Stomach (tissue), 7 donors: Measurements from ENCODE around the genes MAP3K21, COA6 and IRF2BP2.

DNA sequence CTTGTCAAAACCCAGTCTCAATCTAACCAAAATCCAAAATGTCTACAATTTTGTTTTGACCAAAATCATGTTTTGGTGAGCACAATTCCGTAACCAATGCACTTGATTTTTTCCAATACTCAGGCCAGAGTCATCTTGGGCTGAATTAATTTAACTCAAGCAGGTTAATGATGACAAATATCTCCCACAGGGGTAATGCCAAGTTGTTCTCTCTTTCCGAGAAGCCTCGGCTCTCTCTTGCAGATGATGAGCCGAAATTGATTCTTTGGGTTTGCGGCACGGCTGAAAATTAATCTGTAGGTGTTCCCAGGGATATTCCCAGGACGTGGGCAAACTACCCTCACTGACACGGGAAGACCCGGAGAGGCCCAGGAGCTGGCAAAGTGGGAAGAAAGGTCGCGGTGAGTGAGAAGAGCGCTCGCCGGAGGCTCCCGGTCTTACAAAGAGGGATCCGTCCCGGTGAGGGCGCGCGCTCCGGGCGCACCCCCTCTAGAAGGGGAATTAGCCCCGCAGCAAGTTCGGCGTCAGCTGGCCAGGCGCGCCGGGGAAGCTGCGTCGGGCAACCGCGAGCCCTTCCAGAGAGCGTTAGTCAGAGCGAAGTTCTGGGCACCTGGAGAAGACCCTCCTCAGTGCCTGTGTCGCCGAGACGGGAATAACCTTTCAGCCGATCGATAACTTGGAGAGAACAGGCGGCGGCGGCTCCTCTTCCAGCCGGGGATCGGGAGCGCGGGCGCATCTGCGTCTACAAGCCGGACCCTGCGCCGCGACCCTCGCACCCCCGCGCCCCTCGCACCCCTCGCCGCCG, 785 bp downstream of the SIPA1L2 start:
- PRO-cap: unidirectional peak, plus-strand start at position 394 of the sequence
- RAMPAGE, long total RNA, 5 experiments: start-site peak on the minus strand in 1 of 5 experiments, centred at position 715 of the sequence, 12 reads per replicate
- RRBS: 2% methylated on average over 14 of the region's 59 CpGs

GRCh38 chr1:233281935-233282364, 13.6 kb downstream of the PCNX2 start:
- PRO-cap: no peak
- RAMPAGE, long total RNA, 5 experiments: no peak in any of the 5 experiments
- RRBS: no CpG with 5 or more reads among the region's 6 CpGs

GRCh38 chr1:233326824-233327176, 724 bp upstream of the MAP3K21 start:
- PRO-cap: unidirectional peak, plus-strand start at chr1:233327005
- RAMPAGE, long total RNA, 5 experiments: no peak in any of the 5 experiments
- RRBS: no CpG with 5 or more reads among the region's 12 CpGs

- PRO-cap: unidirectional peak, minus-strand start at chr1:233327232; unidirectional peak, minus-strand start at chr1:233327296; unidirectional peak, plus-strand start at chr1:233327740
- RAMPAGE, long total RNA, 5 experiments: start-site peak on the plus strand in 1 of 5 experiments, at chr1:233327763-233327769 at its widest, 22 reads per replicate; start-site peak on the minus strand in 1 of 5 experiments, at chr1:233327329-233327346 at its widest, 5 reads per replicate
- RRBS: 2% methylated on average over 31 of the region's 94 CpGs
Observed at GRCh38 chr1:233327177-233328070, at the start of gene MAP3K21. Gene MAP3K21, plus strand, starts transcription at chr1:233327724.

GRCh38 chr1:233629012-233630043, 15.4 kb downstream of the KCNK1 start:
- PRO-cap: no peak
- RAMPAGE, long total RNA, 5 experiments: start-site peak on the plus strand in 1 of 5 experiments, at chr1:233629128-233629745 at its widest, 6 to 16 reads per replicate
- RRBS: no CpG with 5 or more reads among the region's 22 CpGs

DNA sequence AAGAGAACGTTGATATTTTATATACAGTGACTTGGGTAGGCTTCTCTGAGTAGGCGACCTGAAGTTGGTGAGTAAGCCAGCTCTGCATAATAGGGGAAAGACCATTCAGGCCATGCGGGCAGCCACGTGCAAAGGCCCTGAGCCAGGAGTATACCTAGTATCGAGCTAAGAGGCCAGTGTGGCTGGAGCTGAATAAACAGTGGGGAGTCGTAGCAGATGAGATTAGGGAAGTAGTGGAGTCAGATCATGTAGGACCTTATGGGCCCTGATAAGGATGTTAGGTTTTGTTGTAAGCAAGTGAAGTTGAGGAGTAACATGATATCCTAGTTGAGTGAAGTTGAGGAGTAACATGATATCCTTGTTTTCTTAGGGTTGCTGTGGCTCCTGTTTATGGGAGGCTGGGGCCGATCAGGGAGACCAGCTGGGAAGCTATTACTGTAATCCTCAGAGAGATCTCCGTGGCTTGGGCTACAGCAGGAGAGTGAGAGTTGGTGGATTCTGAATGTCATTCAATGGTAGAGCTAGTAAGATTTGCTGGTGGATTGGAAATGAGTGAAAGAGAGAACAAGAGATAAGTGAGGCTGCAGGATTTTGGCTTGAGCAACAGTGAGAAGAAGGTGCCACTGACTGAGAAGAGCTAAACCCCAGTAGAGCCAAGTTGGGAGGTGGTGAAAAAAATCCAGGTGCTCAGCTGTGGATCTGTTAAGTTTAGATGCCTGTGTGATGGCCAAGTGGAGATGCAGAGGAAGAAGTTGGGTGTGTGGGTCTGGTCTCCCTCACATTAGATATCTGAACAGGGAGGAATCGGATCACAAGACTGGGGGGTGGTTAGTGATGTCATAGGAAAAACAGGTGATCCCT, 22.2 kb downstream of the KCNK1 start:
- PRO-cap: no peak
- RAMPAGE, long total RNA, 5 experiments: start-site peak on the plus strand in 1 of 5 experiments, centred at position 449 of the sequence, 15 reads per replicate
- RRBS: no CpG with 5 or more reads among the region's 9 CpGs

GRCh38 chr1:233693959-233694645, 80.2 kb downstream of the KCNK1 start:
- PRO-cap: no peak
- RAMPAGE, long total RNA, 5 experiments: no peak in any of the 5 experiments
- RRBS: no CpG with 5 or more reads among the region's 5 CpGs

- PRO-cap: no peak
- RAMPAGE, long total RNA, 5 experiments: start-site peak on the minus strand in 2 of 5 experiments, at chr1:233707219-233707574 at its widest, 25 to 41 reads per replicate
- RRBS: no CpG with 5 or more reads among the region's 8 CpGs
Observed at GRCh38 chr1:233707158-233708239, 93.6 kb downstream of the KCNK1 start.

GRCh38 chr1:233723485-233723822, 109.5 kb downstream of the KCNK1 start:
- PRO-cap: no peak
- RAMPAGE, long total RNA, 5 experiments: no peak in any of the 5 experiments
- RRBS: no CpG with 5 or more reads among the region's 5 CpGs

DNA sequence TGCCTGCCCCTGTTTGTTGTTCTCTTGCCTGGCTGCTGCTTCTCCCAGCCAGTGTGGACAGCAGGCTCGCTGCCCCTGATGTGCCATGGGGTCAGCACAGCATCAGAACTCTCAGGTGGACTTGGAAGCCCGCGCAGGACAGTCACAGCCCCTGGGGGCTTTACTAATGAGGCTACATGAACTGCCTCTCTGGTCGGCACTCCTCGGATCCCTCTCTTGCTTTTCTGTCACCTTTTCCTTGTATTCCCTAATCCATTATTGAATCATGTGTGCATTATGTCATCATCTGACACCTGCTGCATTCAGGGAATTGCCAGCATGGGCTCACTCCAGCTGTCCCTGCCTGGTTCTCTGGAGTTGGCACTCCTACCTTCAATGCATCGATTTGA, 100.5 kb upstream of the COA6 start:
- PRO-cap: unidirectional peak, minus-strand start at position 218 of the sequence
- RAMPAGE, long total RNA, 5 experiments: no peak in any of the 5 experiments
- RRBS: no CpG with 5 or more reads among the region's 6 CpGs

- PRO-cap: bidirectional peak, plus-strand start at chr1:234373516, minus-strand start at chr1:234373336
- RAMPAGE, long total RNA, 5 experiments: start-site peak on the plus strand in 5 of 5 experiments, at chr1:234373445-234373780 at its widest, 17 to 238 reads per replicate; start-site peak on the minus strand in 2 of 5 experiments, at chr1:234373284-234373692 at its widest, 9 to 132 reads per replicate
- RRBS: 2% methylated on average over 11 of the region's 61 CpGs
Observed at GRCh38 chr1:234372840-234373816, at the start of gene COA6. Gene COA6, plus strand, starts transcription at chr1:234373456.

- PRO-cap: no peak
- RAMPAGE, long total RNA, 5 experiments: no peak in any of the 5 experiments
- RRBS: no CpG with 5 or more reads among the region's 9 CpGs
Observed at GRCh38 chr1:234499692-234500175, 20.8 kb upstream of the TARBP1 start.

DNA sequence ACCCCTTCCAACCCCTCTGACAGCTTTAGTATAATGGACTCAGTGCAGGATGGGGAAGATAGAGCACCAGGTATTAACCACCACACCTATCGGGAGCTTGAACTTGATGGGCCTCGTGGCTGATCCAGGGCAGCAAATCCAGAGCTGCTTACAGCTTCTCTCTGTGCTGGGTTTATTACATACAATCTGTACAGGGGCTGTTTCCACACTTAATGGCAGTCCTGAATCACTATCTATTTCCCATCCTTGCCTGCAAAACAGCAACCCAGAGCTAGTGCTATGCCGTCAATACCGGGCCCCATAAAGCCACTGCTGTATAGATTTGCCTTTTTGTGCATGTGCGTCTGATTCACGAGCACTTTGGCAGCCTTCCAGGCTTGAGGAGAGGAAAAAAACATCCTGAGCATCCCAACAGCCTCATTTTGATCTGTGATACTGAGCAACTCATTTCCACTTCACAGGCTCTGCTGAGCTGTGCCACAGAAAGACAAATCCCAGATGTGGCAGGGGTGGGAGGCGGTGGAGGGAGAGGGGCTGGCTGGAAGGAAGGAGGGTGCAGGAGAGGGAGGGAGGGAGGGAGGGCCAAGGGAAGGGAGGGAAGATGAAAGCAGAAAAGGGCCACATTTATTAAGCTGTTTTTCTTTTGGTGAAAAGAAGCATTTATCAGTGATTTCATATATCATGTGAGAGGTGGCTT, 65.2 kb upstream of the TARBP1 start:
- PRO-cap: bidirectional peak, plus-strand start at position 420 of the sequence, minus-strand start at position 429 of the sequence
- RAMPAGE, long total RNA, 5 experiments: no peak in any of the 5 experiments
- RRBS: no CpG with 5 or more reads among the region's 7 CpGs

DNA sequence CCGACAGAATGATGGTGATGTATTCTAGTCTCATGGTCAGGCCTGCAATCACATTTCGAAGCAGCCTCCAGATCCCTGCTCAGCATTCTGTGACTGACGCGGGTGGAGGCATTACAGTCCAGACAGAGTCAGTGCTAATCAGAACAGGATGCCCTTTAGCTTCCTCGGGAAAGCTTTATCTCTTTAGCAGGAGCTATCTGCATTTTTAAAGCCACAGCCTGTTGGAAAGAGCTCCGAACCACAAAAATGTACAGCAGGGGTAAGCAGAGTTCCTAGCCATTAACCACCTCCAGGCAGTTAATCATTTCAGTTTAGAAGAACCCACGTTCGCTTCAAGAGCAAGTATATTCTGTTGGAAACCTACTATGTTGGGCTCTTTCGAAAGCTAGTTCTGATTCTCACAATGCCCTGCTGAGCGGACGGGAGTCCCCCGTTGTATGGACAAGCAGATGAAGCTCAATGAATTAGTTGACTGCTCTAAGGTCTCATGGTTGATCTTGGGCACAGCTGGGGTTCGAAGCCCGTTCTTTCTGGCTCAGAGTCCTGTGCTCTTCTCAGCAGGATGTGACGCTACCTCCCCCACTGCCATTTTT, 56.4 kb downstream of the IRF2BP2 start:
- PRO-cap: no peak
- RAMPAGE, long total RNA, 5 experiments: no peak in any of the 5 experiments
- RRBS: no CpG with 5 or more reads among the region's 15 CpGs

GRCh38 chr1:234582266-234582642, 27.7 kb downstream of the IRF2BP2 start:
- PRO-cap: no peak
- RAMPAGE, long total RNA, 5 experiments: no peak in any of the 5 experiments
- RRBS: no CpG with 5 or more reads among the region's 5 CpGs

DNA sequence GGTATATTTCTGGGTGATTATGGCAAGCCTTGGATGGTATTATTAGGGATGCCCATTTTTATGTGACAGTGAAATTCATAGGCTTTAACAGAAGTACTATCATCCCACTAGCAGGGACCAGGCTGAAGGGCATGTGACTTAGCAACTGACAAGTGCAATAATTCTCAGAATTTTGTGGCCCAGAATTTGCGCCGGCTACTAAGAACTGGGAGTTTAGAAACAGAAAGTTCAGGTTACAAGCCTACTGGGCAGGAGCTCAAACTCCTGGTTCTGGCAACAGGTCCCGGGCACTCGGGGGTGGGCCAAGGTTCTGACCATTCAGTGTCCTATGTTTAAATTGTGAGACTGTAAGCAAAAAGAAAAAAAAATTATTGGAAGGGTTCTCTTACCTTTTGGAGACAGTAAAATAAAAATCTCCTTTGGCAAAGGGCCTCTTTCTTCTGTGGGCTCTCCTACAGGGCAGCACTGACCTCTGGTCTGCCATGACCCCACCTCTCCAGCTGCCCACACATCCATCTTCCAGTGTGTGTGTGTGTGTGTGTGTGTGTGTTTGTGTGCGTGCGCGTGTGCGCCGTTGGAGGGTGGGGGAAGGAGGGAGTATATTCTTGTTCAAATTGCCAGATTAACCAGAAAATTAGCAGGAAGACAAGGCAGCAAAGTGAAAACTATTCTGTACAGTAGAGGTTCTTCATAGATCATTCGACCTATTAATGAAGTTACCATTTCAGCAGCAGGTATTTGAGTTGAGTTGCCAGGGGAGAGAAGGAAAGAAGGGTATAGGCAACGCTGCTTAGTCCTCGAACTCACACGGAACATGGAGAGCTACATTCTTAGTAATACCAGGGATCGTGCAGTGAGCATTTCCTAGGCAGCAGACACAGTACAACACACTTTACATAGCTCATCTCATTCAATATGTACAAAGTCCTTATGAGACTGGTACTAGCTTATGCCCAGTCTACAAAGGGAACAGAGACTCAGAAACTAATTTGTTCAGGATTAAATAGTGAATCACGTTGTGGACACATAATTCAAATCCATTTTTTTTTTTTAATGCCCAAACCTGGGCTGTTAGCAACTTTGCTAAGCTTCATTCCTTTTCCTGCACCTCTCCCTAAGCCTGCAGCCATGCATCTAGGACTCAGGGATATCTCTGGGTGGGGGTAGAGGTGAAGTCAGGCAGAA, 25.9 kb downstream of the IRF2BP2 start:
- PRO-cap: unidirectional peak, minus-strand start at position 805 of the sequence
- RAMPAGE, long total RNA, 5 experiments: no peak in any of the 5 experiments
- RRBS: 40% methylated on average over 2 of the region's 15 CpGs

DNA sequence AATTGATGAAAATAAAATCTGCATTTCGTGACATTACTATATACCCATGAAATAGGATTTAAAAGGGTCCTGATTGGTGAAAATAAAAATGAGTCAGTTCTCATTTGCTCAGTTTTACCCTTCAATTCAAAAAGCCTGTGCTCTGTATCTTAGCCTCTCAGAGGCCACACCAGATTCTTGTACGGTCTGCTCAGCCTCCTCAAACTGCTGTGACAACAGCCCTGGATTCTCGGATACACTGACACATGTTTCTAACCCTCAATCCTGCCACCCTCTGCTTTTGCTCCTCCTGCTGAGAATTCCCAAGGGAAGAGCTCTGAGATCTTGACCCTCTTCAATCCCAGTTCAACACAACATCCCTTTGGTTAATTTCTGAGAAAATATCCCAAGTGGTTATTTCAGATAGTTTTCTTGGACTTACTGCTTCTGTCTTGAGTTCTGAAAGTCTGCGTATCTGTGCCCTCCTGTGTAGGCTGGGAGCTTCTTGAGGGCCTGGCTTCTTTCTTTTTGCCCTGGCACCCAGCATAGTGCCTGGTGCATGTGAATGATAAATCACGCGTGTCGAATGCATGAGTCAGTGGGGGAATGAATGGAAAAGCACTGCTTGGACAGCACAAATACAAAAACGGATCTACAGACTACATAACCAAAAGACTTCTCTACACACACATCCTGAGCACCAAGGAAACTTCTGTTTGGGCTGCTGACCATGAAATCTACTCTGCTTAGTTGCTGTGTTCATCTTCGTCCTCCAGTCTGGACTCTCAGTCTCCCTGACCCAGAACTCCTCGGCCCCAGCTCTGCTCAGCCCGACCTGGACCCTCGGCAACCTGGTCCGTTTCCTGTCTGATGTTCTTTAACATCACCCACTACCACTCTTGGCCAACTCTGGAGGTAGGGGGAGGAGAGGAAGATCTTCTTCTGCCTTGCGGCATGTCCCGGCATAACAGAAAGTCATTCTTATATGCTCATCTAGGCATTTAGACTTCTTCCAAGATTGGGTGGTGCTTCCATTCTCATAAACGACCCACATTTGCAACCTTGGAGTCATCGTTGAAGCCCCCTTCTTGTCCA, 24.4 kb downstream of the IRF2BP2 start:
- PRO-cap: no peak
- RAMPAGE, long total RNA, 5 experiments: no peak in any of the 5 experiments
- RRBS: no CpG with 5 or more reads among the region's 17 CpGs

DNA sequence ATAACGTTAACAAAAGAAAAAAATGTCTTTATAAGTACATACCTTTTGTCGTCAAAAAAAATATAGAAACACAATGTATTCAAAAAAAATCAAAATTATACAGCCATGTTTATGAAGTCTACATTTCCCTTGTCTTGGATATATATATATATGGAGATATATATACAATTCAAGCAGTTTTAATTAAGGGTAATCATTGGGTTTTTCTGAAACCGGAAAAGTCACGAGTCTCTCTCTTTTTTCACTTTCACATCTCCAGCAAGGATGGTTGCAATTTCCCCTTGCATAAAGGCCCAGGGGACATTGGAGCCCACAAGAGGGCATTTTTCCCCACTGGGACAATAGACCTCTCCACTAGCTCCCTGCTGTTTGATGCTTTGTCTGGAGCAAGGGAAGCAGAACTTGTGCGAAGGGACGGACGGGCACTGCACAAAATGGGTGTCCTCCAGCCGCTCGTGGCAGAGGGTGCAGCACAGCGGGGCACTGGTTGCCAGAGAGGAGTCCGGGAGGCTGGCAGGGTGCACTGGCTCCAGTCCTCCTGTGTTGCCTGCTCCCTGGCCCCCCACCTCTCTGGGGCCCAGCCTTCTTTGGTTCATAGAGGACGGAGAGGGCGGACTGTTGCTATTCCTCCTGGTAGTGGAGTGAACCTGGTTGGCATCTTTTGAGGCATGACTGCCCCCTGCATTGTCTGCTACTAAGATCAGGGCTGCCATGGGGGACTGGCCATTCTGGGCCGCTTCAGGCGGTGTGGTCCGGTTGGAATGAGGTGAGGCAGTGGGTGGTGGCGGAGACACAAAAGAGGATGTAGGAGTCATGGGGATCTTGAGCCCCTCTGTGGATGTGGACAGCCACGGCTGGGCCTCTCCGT, 2.8 kb downstream of the IRF2BP2 start:
- PRO-cap: unidirectional peak, plus-strand start at position 398 of the sequence
- RAMPAGE, long total RNA, 5 experiments: start-site peak on the minus strand in 1 of 5 experiments, centred at positions 323 to 463 of the sequence, 17 to 23 reads per replicate
- RRBS: no CpG with 5 or more reads among the region's 19 CpGs

DNA sequence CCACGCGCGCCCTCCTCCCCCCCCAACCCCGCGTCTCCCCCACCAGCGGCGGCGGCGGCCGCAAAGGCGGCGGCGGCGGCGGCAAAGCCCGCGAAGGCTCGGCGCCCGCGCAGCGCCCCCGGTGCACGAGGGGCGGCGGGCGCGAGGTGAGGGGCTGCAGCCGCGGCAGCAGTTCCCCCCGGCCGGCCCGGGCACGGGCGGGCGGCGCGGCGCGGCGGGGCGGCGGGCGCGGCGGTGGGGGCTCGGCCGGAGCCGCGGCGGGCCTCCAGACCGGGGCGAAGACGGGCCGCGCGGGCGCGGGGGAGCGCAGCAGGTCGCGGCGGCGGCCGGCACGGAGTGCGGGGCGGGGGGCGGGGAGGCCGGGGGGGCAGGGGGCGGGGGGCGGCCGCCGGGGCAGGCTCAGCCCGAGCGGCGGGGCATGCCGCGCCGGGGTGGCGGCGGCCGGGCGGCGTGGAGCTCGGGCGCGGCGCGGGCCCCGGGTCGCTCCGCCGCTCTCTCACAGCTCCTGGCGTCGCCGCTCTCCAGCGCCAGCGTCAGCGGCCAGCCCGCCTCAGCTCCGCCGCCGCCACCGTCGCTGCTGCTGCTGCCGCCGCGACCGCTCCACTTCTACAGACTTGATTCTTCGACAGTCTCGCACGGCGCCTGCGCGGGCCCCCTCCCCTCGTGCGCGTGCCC, at the start of gene IRF2BP2:
TSS of gene IRF2BP2 (minus strand) at position 610 of the 675 bp plus-strand sequence.
- PRO-cap: bidirectional peak, plus-strand start outside the sequence, minus-strand start at position 608 of the sequence
- RAMPAGE, long total RNA, 5 experiments: start-site peak on the minus strand in 1 of 5 experiments, centred at position 600 of the sequence, 18 reads per replicate
- RRBS: 1% methylated on average over 53 of the region's 119 CpGs

DNA sequence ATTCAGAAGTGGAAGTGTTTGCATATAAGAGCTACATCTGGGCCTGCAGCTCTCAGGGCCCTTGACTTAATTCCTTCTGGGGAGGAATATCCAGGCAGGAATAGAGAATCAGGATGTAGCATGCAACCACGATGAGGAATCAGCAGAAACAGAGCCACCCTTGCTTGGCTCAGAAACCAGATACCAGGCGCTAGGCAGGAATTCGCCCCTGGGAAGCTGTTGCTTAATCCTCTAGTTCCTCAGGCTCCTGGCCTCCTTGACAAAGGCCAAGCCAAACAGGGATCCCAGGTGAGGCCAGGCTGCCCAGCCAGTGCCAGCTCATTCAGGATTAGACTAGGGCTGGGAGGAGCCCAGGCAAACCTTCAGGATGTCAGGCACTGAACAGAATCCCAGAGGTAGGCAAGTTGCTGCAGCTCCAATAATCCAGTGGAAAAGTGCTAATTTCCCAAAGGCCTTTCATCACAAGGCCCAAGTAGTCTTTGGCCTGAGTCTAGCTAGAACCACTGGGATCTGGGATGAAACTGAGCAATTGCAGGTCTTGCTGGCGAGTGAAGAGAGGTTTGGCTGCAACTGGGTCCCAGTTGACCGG, 48.2 kb upstream of the IRF2BP2 start:
- PRO-cap: unidirectional peak, minus-strand start at position 335 of the sequence
- RAMPAGE, long total RNA, 5 experiments: no peak in any of the 5 experiments
- RRBS: no CpG with 5 or more reads among the region's 5 CpGs